ENCODE measurements around a stretch of chr7.

DNA sequence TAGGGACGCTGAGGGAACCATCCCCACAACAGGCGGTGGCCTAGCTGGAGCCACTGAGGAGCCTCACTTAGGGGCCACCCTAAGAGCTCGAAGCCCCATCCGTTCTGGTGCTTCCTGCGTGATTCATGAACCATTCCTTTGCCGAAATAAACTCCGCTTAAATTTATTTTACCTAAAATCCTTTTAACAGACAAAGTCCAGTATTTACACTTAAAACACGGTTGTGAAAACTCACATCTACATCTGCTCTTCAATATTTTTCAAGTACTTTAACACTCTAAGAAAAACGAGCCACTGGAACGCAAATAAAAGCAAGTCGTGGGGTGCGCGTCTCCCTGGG is 161.9 kb upstream of the FAM20C start:
- RRBS: no CpG with 5 or more reads among the region's 13 CpGs

DNA sequence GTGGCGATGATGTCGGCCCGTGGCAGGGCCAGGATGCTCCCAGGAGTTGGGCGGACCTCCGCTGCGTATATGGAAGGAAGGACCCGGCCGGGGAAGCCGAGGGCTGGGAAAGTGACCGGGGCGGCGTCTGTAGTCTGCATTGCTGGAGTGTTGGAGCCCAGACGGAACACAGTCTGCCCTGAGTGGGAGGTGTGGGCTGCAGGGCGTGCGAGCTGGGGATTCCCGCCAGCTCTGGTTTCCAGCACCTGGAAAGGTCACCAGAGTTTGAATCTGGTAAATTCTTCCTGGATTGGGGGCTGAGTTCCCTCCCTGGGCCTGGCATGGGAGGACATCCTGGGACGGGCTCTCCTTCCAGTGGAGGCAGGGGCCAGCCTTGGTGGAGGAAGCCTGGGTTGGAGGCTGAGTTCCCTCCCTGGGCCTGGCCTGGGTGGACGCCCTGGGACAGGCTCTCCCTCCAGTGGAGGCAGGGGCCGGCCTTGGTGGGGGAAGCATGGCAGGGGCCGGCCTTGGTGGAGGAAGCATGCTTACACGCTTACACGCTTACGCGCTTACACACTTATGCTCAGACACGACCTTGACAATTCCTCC is 44.8 kb upstream of the FOXL3 start:
- RRBS: no CpG with 5 or more reads among the region's 25 CpGs

- RRBS: 67% methylated on average over 13 of the region's 34 CpGs
Measured at GRCh38 chr7:253675-254320, 36.2 kb upstream of the FOXL3 start.

- RRBS: no CpG with 5 or more reads among the region's 30 CpGs
Measured at GRCh38 chr7:318291-319522, 28.7 kb downstream of the FOXL3 start.

- RRBS: 14% methylated on average over 35 of the region's 68 CpGs
Measured at GRCh38 chr7:332527-333494, 42.8 kb downstream of the FOXL3 start.

DNA sequence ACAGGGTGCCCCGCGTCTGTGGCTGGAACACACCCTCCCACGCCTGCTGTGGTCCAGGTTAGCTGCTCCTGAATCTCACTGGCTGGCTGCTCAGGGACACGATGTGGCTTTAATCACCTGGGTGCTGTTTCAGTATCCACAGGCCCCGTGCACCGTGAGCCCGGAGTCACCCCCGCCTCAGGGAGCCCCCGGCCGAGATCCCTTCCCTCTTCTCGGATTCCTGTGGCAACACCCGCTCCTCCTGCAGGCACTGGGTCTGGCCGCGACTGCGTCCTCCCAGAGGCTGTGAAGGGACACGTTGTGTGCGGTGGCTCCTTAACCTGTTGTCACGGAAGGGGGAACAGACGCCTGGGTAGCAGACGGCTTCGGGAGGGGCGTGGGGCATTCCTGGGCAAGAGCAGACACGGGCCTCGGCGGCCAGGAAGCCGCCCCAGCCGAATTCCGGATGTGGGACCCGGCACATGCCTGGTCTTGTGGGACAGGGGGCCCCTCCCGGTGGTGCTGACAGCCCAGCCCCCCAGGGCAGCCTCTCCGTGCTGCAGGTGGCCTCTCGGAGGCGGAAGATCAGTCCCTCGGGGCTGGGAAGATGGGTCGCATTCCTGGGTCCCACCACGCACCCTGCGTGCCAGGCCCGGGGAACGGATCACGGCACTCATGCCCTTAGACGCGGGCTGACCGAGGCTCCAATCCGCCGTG is 79.0 kb downstream of the FOXL3 start:
- RRBS: 81% methylated on average over 8 of the region's 45 CpGs

GRCh38 chr7:418777-419009 is 101.0 kb downstream of the PDGFA start:
- RRBS: no CpG with 5 or more reads among the region's 4 CpGs

DNA sequence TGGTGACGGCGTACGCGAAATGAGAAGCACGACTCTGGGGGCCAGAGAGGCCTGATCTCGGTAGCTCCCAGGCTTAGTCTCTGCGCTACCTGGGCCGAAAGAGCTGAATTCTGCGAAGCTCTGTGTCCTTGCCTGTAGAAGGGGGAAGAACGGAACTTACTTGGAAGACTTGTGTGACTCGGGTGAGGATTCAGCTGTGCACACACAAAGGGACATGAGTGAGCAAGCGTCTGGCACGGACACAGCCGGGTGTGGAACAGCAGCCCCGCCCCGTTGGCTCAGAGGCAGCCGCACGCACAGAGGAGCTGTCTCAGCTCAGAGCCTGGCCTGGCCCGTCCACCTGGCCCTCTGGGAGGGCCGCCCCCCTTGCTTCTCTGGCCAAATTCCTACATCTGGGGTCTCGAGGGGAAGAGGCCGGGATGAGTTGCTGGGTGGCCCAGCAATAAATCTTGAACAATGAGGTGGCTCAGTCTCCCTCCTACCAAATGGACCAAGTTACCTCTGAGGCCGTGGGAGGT is 83.9 kb downstream of the PDGFA start:
- RRBS: no CpG with 5 or more reads among the region's 23 CpGs

- RRBS: no CpG with 5 or more reads among the region's 16 CpGs
Measured at GRCh38 chr7:468650-469514, 50.8 kb downstream of the PDGFA start.

DNA sequence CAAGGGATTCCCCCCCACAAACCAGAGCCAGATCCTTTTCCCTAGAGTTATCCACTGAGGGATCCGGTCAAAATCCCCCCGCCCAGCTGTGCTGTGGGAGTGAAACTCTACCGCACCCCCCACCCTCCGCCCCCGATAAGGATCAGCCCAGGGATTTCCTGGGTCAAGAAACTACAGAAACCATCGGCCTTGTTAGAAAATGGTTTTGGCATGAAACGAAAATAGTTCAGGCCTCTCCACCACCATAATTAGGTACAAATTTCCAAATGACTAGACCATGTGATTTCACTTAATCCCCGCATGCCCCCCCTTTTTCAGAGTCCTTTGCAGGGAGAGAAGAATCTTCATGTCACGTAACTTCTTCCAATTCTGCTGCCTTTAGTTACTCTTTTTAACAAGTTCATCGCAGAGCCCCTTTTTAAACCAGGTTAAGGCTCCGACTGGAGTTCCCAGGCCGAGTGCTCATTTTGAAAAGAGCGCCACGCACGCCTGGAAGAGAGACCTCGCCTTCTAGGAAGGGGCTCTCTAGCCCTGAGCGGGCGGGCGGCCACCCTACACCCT is 3.5 kb downstream of the PDGFA start:
- RRBS: no CpG with 5 or more reads among the region's 19 CpGs

GRCh38 chr7:601176-602401 is 81.9 kb upstream of the PDGFA start:
- RRBS: 11% methylated on average over 4 of the region's 57 CpGs

GRCh38 chr7:620104-620625 is 100.5 kb upstream of the PDGFA start:
- RRBS: no CpG with 5 or more reads among the region's 6 CpGs

DNA sequence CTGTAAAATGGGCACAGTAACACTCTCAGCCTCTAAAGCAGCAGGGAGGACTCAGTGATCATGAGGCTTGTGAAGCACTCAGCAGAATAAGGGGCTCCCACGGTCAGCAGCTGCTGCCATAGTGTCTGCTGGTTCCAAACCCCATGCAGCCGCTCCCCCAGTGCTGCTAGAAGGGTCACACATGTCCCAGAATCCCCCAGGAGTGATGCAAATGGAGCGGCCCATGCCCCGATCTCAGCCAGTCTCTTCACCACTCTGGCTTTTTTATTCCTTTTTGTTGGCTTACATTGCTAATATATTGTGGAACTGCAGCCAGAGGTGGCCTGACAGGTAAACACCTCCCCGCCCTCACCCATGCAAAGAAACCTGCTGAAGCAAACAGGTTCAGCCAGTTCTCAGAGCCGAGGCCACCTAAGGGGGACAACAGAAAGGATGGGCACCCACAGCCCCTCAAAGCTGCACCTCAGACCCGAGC is 102.2 kb upstream of the PDGFA start:
- RRBS: no CpG with 5 or more reads among the region's 7 CpGs

GRCh38 chr7:711057-711782 is 15.3 kb upstream of the DNAAF5 start:
- RRBS: 88% methylated on average over 7 of the region's 39 CpGs

DNA sequence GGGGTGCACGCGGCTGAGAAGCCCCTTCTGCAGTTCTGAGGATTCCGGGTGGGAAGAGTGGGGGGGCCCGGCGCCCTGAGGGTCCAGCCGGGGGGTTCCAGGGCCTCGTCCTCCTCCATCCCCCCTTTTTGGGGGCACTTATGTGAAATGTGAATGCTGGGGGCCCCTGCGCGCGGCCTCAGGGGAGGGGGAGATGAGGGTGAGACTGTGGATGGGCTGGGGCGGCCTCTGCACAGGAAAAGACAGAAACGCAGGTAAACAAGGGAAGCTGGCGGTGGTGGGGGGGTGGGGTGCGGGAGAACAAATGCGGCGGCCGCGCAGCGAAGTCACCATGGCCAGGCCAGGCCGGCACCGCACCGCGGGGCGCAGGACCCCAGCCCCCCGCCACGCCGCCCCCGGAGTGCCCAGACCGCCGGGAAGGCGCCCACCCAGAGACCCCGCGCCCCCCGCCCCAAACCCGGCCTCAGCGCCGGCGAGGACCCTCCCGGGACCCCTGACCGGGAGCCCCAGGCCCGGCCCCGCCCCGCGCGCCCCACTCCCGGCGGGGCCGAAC is 14.6 kb upstream of the DNAAF5 start:
- RRBS: 46% methylated on average over 16 of the region's 48 CpGs

GRCh38 chr7:712342-713030 is 14.0 kb upstream of the DNAAF5 start:
- RRBS: 4% methylated on average over 5 of the region's 75 CpGs

GRCh38 chr7:731049-731594 is 4.0 kb upstream of the PRKAR1B start:
- RRBS: 93% methylated on average over 2 of the region's 11 CpGs

DNA sequence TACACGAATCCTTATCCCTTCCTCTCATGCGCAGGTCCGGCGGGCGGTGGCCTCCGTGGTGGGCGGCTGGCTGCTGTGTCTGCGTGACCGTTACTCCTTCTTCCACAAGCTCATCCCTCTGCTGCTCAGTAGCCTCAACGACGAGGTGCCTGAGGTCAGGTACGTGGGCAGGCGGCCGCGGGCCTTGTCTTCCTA is 13.6 kb upstream of the PRKAR1B start:
- RRBS: 95% methylated on average over 3 of the region's 15 CpGs

DNA sequence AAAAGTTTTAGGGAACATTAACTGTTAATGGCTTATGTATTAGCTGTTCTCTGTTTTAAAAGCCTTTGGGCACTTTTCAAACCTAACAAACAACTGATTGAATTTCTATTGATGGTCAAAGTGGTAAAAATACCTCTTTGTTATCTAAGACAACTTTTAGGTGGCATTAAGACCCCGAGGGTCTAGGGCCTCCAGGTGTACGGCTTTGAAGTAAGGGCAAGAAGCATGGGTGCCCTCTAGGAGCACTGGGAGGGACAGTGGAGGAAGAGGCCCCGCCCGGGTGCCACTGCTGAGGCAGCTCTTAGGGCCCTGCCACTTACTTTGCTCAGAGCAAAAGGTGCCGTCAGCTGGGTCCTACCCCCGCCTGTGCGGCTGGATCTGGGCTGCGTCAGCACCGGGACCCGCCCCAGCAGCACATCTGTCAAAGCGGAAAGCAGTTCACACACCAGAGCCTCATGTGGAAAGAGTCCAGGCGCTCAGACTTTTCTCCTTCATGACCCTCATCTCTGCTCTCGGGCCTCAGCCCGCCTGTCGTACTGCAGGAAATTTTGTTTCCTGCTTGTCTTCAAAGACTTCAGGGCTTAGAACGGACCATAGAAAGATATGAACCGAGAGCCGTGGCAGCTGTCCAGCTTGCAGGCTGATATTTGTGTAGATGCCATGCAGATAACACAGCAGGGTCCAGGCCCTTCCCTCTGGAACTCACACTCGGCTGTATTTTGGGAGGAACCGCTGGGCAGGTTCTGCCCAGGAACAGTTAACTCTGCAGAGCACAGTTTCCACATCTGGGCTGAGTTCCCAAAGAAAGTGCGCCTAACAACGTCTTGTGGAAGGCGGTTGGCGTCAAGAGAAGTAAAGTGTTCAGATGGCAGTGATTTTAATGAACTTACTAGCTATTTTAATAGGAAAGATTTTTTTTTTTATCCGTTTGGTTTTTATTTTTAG is 44.2 kb upstream of the PRKAR1B start:
- RRBS: no CpG with 5 or more reads among the region's 25 CpGs

DNA sequence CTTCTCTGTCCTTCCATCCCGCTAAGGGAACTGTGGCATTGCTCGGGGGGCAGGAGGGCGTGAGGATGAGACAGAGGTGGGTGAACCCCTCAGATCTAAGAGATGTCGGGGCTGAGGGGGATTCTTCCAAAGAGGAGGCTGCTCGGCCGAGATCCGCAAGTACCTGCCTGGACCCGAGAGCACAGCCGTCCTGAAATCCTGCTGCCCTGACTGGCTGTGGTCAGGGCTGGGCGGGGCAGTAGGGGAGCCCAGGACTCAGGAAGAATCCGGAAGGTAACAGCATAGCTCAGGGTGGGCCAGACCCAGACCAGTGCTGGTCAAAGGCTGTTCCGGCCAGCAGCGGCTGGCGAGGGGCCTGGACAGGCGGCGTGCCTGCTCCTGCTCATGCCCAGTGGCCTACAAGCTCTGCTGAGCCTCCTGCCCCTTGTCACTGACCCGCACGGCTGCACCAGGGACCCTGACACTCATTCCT is 2.9 kb upstream of the ADAP1 start:
- RRBS: 88% methylated on average over 2 of the region's 18 CpGs